Colon Carcinoma Metastatic in the Lung (tissue), 2 donors: ENCODE measurements around a stretch of chr1.

- PRO-cap, 2 experiments: no peak in any of the 2 experiments
Observed at GRCh38 chr1:244855270-244856377, 8.7 kb downstream of the HNRNPU start.

DNA sequence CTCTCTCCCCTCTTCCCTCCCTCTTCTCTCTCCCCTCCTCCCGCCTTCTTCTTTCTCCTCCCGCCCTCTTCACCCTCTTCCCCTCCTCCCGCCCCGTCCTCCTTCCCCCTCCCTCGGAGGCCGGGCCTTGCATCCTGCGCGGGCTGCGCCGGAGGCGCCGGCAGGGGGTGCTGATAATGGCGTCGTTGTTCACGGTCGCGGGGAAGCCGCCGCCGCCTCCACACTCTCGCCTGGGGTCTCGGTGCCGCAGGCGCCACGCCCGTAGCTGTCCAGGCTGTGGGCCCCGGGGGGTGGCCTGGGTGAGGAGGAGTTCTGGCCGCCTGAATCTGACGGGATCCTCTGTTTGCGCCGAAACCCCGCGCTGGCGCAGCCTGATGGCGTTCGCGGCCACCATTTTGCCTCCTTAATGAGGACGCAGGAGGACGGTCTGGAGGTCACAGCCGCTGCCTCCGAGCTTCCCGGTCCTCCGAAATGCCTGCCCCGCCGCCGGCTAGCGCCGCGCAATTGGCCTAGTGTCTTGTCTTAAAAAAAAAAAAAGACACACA is 1.3 kb downstream of the EFCAB2 start:
- PRO-cap, 2 experiments: peak in 2 of 2 experiments; most common plus-strand start position 406 of the sequence (in 2); most common minus-strand start position 328 of the sequence (in 1)

DNA sequence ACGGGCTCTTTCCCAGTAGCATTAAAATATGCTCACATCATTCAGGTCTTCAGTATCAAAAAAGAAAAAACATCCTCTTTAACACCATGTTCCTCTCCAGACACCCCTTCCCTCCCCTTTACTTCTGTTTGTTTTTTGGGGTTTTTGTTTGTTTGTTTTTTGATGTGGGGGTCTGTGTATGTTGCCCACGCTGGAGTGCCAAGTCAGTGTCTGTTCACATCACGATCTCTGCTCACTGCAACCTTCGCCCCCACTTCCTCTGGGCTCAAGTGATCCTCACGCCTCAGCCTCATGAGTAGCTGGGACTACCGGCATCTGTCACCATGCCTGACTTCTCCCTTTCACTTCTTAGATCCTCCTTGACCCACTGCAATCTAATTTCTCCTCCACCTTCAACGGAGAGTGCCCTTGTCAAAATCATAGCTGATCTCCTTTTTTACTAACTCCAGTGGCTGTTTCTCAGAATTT is 84.6 kb downstream of the EFCAB2 start:
- PRO-cap, 2 experiments: no peak in any of the 2 experiments

GRCh38 chr1:245108124-245108745 is 46.5 kb upstream of the KIF26B start:
- PRO-cap, 2 experiments: no peak in any of the 2 experiments

DNA sequence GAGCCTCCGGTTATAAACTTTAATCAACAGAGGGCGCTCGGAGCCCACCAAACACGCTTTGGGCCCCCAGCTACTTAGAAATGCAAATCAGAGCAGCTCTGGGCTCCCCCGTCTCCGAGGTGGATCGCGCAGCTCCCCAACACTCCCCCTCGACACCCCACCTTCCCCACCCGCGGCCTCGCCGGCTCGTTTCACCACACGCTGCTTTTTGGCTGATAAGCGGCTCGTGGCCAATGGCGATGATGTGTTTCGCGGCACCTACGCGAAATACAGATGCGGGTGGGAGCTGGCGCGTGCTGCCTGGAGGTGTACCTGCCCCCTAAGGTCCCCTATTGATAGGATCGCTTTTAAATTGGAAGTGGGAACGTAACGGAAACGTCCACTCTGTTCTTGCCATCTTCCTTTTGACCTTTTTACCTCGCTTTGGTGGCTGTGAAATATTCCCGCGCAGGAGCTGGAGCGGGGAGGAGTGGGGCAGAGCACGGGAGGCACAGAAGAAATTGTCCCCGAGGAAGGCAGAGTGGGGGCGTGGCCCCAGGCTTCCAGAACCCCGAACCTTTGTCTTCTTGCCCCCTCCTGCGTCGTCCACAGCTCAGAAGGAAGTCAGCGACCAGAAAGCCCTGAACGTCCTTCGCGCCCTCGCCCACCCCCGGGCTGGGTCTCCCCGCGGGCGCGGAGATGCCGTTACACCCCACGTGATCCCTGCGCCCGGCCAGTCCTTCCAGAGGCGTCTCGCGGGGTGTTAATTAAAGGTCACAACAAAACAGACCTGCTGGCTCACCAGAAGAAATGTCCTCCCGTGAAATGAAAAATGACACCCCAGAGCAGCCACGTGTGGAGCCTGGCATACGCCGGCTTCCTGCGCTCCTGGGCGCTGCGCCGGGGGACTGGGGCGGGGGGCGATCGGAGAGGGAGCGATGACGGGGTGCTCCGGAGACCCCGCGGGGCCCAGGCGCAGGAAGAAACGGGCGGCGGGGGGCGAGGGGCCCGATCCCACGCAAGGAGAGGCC is 1.3 kb upstream of the KIF26B start:
- PRO-cap, 2 experiments: no peak in any of the 2 experiments

DNA sequence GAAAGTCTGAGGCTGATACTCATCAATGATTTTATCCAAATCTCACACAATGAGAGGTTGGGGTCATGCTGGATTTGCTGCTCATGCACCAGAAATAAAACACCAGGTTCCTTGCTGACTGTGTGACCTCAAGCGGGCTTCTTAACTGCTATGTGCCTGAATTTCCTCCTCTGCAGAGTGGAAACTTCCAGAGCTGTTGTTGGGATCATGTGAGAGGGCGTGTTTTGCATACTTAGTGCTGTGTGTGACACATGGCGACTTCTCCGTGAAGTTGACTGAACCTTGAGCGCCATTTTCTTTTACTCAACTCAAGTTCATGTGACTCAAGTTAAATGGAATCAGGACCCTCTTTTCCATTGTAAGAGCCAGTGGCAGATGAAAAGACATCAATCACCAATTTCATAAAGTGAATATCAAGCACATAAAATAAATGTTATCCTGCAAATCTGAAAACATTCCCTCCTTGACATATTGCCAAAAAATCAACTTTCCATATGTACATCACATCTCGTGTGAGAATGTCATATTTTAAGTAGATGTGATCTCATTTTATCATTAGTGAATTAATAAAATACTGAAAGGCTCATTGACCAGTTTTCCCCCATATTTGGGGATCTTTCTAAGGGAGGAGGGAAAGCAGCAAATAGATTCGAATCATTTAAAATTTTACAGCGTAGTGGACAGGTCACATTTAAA is 224.1 kb downstream of the KIF26B start:
- PRO-cap, 2 experiments: no peak in any of the 2 experiments

DNA sequence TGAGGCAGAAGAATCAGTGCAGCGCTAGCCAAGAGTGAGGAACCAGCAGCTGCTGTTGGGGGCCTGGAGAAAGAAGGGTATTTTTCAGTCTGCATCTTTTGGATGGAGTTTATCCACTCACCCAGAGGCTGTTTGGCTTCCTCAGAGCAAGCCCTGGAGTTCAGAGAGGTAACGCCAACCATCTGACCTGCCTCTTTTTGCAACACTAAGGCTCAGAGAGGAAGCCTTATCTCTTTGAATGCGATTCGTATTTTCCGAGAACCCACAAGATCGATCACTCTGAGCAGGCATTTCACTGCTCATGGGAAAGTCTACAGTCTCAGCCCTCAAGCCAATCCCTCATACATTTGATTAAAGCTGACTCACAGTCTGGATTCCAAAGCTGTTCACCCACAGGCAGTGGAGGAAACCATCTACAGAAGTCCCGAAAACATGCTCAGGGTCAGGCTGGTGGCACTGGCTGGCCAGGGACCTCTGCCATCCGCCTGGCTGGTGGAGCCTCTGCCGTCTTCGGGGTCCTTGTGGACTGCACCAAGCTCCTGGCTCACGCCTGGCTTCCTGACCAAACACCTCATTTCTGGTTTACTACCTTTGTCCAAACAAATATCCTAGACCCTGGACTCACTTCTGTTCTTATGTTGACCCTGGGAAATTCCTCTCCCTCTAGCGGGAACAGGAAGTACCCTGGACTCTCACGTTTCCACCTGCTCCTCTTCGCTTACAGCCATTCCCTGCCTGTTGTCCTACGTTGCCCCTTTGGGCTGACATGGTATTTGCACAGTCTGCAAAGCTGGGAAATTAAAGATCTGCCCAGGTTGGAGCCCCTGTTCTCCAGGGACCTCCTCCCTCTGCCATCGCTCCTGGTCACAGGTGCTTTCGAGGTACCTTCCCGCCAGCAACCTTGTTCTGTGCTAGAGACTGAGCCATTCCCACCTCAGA is 650.0 kb downstream of the SMYD3 start:
- PRO-cap, 2 experiments: no peak in any of the 2 experiments

- PRO-cap, 2 experiments: no peak in any of the 2 experiments
Observed at GRCh38 chr1:245857706-245858879, 649.0 kb downstream of the SMYD3 start.

- PRO-cap, 2 experiments: no peak in any of the 2 experiments
Observed at GRCh38 chr1:246108875-246109340, 398.2 kb downstream of the SMYD3 start.

GRCh38 chr1:246176106-246176617 is 330.9 kb downstream of the SMYD3 start:
- PRO-cap, 2 experiments: no peak in any of the 2 experiments

GRCh38 chr1:246193438-246194028 is 313.5 kb downstream of the SMYD3 start:
- PRO-cap, 2 experiments: no peak in any of the 2 experiments

DNA sequence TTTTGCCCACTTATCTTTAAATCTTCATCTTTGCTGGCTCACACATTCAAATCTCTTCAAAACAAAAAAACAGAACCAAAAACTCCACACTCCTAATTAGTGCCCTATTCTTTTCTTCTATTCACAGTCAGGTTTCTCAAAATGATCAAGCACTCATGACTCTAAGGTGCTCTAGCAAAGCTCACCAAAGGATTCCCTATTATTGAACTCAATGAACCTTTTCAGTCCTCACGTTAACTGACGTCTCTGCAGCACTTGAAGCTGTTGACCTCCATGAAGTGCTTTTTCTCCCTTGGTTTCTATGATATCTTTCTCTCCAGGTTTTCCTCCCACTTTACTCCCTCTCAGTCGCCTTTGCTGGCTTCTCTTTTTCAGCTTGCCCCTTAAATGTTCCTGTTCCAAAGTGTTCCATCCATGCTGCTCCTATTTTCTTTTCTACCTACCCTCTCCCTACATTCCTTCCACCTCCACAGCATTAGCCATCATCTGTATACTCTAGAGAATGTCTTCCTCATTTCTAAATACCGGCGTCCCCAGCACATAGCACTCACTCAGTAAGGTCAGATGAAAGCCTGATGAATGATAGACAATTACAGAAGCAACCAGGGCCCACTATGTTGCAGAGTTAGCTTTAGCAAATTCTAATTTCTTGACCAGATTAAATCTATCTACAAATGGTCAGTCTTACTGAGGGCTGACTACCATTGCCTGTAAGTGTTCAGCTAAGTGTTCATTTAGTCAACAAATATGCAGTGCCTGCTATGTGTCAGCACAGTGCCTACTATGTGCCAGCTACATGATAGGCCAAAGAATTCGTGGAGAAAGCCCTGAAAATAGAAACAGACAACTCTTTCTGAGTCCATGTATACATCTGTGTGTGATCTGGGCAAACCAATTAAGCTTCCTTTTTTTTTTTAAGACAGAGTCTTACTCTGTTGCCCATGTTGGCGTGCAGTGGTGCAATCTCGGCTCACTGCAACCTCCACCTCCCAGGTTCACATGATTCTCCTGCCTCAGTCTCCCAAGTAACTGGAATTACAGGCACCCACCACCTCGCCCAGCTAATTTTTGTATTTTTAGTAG is 213.0 kb downstream of the SMYD3 start:
- PRO-cap, 2 experiments: no peak in any of the 2 experiments

GRCh38 chr1:246569450-246570461 is 3.5 kb downstream of the CNST start:
- PRO-cap, 2 experiments: peak in 1 of 2 experiments; most common plus-strand start chr1:246569861 (in 1); most common minus-strand start chr1:246569737 (in 1)

DNA sequence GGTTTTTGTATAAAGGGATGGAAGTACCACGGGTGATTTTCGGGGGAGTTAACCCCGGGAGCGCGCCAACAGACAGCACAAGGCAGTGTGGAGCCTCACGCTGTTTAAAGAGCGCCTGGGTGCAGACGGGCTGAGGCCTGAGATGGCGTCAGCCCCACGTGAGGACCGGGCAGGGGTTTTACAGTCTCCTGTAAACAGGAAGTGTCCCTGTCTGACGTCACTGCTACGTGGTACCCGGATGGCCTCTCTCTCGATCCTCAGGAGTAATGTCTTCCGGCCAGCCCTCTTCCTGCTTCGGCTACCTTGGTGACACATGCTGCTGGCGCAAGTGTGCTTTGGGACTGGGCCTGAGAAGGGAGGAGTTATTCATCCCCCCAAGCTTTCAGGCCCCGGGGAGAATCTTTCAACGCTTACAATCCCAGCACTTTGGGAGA is 41.2 kb downstream of the CNST start:
- PRO-cap, 2 experiments: no peak in any of the 2 experiments

GRCh38 chr1:246680810-246681298 is 43.4 kb upstream of the SCCPDH start:
- PRO-cap, 2 experiments: no peak in any of the 2 experiments

DNA sequence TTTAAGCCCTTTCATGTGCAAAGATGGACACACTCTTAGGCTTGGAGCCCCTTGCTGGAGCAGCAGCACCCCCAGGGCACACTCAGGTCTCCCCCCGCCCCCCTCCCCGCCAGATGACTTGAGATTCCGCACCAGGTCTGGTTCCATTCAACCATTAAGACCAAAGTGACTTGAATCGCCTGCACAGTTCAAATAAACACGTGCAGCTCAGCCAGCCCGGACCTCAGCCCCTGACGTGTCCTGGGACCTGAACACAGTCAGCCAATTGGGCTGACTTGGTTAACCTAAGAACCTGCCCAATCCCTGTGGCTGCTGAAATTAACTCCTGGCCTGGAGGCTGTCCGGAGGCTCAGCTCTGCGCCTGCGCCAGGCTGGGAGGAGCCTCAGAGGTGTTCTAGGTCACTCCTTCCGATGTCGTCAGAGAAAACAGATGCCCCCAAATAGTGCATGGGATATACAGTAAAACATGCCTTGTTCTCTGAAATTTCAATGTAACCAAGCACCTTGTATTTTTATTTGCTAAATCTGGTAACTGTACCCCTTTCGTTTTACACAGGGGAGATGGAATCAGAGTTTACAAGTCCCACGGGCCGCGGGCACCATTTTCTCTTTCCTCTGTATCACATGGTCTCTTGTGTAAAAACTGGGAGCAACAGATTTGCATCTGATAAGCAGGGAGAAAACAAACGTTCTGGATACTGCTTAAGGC is 73.4 kb downstream of the SCCPDH start:
- PRO-cap, 2 experiments: no peak in any of the 2 experiments

DNA sequence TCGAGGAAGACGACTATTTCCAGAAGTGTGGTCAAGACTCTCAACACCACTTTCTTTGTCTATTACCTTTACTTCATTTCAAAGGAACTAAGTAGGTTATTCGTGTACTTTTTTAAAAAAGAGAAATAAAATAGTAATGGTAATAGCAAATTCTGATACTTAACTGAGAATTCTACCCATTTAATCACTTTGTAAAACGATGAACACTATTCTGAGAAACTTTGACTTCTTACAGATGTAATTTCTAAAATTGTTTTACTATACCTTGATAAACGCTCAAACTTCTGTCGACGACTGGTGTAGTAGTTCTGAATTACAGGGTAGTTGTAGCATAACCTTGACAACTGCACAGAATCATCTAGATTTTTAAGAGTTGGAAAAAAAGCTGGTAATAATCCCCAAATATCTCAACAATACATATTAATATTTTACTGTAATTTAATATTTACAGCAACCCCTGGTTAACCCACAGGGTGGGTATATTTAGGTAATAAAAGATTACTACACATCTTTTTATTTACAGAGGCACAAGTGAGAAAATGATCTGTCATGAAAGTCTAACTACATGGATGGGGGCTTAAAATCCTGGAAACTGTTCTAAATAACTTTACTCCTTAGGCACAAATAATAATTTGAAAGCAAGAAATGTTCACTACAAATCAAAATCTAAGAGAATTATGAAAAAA is 41.9 kb downstream of the AHCTF1 start:
- PRO-cap, 2 experiments: no peak in any of the 2 experiments

- PRO-cap, 2 experiments: no peak in any of the 2 experiments
Observed at GRCh38 chr1:246902580-246903169, 29.1 kb downstream of the AHCTF1 start.

DNA sequence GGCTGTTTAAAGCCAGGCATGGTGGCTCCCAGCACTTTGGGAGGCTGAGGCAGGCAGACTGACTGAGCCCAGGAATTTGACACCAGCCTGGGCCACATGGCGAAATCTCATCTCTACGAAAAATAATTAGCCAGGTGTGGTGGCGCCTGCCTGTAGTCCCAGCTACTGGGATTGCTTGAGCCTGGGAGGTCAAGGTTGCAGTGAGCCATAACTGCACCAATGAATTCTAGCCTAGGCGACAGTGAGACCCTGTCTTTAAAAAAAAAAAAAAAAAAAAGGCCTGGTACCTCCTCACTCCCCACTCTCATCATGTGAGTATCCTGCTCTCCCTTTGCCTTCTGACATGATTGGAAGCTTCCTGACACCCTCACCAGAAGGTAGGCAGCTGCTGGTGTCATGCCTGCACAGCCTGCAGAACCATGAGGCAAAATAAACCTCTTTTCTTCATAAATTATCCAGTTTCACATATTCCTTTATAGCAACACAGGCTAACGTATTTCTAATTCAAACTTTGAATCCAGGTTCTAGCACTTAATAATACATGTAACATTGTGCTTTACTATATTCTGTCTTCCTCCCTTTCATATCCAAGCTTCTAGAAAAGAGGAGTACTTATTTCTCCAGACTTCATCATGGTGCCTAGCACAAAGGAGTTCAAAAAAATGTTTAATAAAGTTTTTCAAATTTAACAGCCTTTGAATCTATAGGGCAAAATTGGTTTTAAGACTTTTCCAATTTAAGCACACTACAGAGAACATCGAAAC is 5.8 kb downstream of the AHCTF1 start:
- PRO-cap, 2 experiments: no peak in any of the 2 experiments

DNA sequence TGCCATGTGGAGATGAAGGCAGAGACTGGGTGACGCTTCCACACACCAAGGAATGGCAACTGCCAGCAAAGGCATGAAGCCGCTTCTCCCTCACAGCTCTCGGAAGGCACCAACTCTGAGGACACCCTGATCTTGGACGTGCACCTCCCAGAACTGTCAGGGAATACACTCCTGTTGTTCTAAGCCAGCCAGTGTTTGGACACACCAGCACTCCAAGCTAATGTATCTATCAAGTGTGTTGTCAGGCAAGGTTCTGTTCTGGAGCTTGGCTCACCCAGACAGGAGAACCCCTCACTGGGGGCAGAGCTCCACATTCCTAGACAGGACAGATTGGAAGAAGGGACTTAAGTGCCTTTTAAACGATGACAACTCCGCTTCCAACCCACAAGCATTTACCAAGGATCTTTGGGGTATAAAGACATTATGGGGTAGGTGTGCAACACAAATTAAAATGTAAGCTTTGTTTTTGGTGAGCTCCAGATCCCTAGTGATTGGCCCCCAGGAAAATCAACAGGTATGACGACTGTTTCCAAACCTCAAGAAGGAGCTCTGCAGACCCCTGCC is 32.3 kb downstream of the ZNF496 start:
- PRO-cap, 2 experiments: no peak in any of the 2 experiments